Colon Carcinoma Metastatic in the Brain (tissue), 2 donors: ENCODE results near the genes OR1I1, BRD4 and WIZ.

DNA sequence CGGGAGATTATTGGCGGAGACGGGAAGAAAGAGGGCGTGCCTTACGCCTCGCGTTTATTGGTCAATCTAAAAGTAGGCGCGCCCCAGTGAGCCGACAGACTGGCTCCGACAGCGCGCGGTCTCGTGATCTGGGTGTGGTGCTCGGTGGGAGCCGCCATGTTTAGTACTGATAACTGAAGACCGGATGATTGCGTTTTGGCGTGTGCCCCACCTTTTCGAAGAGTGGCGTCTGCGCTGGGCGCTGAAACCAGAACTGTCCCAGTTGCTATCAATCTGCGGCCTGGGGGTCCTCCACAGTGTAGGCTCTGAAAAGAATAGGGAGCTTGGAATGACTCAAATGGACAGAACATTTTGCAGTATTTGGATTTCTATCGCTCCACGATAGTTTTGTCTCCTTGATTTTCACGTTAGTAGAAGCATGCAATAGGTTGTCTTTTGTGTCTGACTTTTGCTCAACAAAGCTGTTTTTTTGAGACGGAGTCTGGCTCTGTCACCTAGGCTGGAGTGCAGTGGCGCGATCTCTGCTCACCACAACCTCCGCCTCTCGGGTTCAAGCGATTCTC is 393 bp upstream of the DDX39A start:
- PRO-cap, 2 experiments, result peak in 2 of 2 experiments; most common plus-strand start position 124 of the sequence (in 1)

- PRO-cap, 2 experiments, result no peak in any of the 2 experiments
Measured at GRCh38 chr19:14439969-14440732, 7.0 kb downstream of the PKN1 start.

DNA sequence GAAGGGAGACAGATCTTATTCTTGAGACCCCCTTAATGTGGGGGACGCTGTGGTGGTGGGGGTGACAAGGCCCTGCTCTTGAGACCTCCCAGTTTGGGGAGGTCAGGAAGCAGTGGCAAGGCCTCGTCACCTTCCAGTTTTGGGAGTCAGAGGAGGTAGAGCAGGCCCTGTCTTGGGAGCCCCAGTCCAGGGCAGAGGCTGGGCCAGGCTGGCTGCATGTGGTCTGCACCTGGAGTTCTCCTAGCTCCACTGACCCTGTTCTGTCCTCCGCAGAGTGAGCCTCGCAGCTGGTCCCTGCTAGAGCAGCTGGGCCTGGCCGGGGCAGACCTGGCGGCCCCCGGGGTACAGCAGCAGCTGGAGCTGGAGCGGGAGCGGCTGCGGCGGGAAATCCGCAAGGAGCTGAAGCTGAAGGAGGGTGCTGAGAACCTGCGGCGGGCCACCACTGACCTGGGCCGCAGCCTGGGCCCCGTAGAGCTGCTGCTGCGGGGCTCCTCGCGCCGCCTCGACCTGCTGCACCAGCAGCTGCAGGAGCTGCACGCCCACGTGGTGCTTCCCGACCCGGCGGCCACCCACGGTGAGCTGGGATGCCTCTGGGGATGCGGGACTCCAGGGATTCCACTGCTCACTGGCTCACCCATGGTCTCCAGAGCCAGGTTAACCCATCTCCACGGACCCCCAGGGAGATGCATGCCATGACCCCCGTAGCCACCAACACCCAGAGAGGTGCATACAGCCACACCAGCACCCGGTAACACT is 7.9 kb downstream of the PKN1 start:
- PRO-cap, 2 experiments, result no peak in any of the 2 experiments

DNA sequence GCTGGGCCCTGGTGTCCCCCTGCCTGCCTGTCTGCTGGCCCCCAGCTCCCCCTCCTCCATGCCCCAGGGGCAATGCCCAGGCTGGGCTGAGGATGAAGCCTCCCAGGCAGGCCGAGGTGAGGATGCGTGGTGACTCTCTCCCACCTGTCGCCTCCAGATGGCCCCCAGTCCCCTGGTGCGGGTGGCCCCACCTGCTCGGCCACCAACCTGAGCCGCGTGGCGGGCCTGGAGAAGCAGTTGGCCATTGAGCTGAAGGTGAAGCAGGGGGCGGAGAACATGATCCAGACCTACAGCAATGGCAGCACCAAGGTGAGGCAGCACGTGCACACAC is 10.2 kb downstream of the PKN1 start:
- PRO-cap, 2 experiments, result no peak in any of the 2 experiments

- PRO-cap, 2 experiments, result no peak in any of the 2 experiments
Measured at GRCh38 chr19:14514059-14514457, 4.1 kb downstream of the DNAJB1 start.

- PRO-cap, 2 experiments, result peak in 2 of 2 experiments; most common plus-strand start chr19:14520256 (in 1); most common minus-strand start chr19:14520031 (in 1)
Measured at GRCh38 chr19:14519746-14520372, 1.7 kb upstream of the DNAJB1 start.

DNA sequence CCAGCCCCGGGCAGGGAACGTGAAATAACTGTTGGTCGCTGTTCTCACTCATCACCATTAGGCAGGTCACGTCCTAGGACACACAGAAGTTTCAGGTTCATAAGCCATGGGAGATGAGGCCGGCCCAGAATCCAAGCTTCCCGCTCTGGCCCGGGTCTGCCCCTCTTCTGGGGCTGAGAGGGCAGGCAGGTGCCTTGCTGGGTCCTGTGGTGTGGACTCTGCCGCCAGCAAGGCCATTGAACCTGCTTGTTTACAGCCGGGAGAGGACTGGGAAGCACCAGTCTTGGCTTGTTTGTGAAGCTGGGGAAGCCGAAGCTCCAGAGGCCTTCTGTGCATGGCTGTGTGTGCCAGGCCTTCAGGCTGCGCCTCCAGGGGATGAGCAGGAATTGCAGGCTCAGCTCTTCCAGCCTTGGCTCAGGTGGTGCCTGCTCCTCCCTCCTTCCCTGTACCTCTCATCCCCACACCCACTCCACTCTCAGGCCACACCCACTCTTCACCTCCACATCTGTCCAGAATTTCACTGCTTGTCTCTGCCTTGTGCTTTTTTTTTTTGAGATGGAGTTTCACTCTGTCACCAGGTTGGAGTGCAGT is 17.5 kb downstream of the NDUFB7 start:
- PRO-cap, 2 experiments, result no peak in any of the 2 experiments

DNA sequence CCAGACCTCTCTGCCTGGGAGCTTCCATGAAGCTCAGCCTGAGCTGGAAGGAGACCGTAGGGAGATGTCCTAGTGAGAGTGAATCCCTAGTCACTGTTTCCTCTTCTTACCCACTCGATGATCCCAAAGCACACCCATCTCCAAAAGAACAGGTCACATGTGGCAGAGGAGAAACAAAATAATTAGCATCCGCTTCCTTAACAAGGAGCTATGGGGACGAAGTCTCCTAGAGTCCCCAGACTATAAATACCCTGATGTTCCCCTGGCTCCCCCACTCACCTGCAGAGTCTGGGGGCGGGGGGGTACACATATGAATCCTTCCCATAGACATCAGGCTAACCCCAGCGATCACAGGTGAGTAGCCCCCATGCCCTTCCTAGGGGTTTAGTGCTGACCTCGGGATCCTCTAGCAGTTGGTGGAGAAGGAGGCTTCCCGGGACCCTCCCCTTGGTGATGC is at the start of gene OR1I1:
Gene OR1I1, plus strand, starts transcription at position 289 of the 457 bp plus-strand sequence.
- PRO-cap, 2 experiments, result no peak in any of the 2 experiments

DNA sequence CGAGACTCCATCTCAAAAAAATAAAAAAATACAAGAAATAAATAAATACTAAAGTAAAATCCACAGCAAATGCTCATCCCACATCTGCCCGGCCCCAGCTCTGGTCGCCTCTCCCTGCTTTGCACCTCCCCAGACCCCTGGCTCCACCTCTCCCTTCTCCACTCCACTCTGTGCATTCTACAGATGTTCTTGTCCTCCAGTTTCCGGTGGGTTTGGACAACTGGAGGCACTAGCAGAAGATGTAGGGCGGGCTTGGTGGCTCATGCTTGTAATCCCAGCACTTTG is 12.3 kb downstream of the EPHX3 start:
- PRO-cap, 2 experiments, result no peak in any of the 2 experiments

- PRO-cap, 2 experiments, result no peak in any of the 2 experiments
Measured at GRCh38 chr19:15231822-15232335, 369 bp downstream of the EPHX3 start.

- PRO-cap, 2 experiments, result no peak in any of the 2 experiments
Measured at GRCh38 chr19:15243219-15243776, 11.1 kb upstream of the EPHX3 start.

DNA sequence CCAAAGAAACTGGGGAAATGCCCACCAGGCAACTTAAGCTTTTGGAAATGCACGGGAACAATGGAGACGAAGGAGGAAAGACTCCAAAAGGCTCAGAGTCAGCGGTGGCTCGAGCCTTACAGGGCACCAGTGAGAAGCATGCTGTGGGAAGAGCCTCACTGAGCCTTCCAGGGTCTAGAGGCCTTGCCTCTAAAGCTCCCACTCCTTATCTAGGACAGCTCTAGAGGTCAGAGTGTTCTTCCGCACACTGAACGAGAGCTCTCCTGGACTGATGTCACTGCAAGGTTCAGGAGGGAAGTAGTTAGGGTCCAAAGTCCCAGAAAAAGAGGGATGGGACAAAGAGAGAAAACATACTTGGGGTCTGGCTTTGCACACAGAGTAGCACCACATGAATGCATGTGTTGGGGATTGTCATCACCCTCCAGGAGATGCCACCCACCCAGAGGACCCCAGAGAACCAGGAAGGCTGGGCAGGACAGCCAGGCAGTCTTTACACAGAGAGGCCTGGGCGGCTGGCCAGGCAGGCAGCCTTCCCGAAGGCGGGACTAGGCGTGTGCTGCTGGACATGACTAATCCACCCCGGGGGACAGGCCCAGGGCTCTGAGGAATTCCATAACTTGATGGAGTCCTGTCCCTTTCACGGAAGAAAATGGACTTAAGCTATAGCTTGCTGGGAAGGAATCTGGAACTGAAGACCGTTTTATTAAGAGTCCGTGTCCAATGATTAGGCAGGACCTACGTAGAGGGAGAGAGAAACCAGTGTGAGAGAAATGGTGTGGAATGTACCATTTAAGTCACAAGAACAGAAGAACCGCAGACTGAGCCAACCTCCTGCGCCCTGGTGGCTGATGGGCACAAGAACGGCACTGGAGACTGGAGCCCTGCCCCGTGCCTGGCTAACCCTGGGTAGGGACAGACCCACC is 16.6 kb upstream of the EPHX3 start:
- PRO-cap, 2 experiments, result no peak in any of the 2 experiments

- PRO-cap, 2 experiments, result no peak in any of the 2 experiments
Measured at GRCh38 chr19:15251473-15252375, 19.5 kb upstream of the EPHX3 start.

GRCh38 chr19:15279860-15280526 is 47.7 kb upstream of the EPHX3 start:
- PRO-cap, 2 experiments, result no peak in any of the 2 experiments

DNA sequence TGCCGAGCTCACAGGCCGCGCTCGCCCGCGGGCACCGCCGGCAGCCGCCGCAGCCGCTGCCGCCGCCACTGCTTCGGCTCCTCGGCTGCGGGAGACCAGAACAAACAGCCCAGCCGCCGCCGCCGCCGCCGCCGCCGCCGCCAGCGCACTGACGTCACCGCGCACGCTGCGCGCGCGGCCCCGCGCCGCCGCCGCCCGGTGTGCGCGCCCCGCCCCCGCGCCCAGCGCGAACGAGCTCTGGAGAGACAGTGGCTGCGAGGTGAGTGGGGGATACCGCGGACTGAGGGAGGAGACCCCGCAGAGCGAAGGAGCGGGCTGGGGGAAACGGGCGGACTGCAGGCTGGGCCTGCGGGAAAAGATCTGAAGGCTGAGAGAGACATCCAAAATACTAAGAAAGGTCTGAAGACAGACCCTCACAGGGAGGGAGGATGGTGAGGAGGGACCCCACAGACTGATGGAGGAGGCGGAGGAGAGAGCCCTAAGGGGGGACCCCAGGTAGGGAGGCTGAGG is at the start of gene BRD4:
Gene BRD4, minus strand, starts transcription at position 150 of the 510 bp plus-strand sequence.
- PRO-cap, 2 experiments, result peak in 2 of 2 experiments; most common plus-strand start position 224 of the sequence (in 1); most common minus-strand start position 87 of the sequence (in 2)

GRCh38 chr19:15380278-15380737 is 721 bp upstream of the AKAP8 start:
- PRO-cap, 2 experiments, result peak in 2 of 2 experiments; most common plus-strand start chr19:15380556 (in 1); most common minus-strand start chr19:15380397 (in 2)

DNA sequence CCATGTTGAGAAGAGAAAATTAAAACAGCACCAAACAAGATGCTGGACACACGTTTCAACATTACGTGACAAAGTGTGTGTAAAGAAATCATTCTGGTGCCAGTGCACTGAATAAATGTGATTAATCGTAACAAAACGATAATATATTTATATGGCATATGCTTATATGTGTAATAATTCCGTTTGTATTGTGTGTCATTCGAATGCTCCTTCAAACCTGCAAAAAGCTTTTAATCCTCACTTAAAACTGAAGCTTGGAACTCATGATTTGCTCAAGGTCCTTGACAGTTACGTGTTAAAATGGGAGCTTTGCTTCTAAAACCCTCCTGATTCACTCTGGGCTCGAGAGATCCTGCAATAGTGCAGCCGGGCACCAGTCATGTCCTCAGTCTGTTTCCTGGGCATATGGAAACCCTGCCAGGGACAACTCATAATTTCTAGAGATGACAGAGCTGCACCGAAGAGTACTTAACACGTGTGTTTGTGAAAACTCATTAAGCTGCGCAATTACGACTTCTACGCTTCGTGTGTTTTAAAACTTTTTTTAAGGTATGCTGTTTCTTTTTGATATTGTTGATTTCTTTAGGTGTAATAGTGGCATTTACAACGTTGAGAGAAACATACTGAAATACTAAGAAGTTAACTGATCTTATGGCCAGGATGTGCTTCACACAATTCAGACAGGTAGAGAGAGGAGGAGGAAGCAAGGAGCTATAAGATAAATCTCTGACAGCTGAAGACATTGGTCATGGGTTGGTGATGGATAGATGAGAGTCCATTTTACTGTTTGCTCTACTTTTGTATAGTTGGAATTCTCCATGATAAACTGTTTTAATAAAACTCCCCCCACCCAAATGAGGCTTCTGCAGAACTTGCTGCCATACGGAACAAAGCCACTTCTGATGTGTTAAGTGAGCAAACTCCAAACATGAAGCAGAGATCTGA is 936 bp upstream of the AKAP8L start:
- PRO-cap, 2 experiments, result no peak in any of the 2 experiments

DNA sequence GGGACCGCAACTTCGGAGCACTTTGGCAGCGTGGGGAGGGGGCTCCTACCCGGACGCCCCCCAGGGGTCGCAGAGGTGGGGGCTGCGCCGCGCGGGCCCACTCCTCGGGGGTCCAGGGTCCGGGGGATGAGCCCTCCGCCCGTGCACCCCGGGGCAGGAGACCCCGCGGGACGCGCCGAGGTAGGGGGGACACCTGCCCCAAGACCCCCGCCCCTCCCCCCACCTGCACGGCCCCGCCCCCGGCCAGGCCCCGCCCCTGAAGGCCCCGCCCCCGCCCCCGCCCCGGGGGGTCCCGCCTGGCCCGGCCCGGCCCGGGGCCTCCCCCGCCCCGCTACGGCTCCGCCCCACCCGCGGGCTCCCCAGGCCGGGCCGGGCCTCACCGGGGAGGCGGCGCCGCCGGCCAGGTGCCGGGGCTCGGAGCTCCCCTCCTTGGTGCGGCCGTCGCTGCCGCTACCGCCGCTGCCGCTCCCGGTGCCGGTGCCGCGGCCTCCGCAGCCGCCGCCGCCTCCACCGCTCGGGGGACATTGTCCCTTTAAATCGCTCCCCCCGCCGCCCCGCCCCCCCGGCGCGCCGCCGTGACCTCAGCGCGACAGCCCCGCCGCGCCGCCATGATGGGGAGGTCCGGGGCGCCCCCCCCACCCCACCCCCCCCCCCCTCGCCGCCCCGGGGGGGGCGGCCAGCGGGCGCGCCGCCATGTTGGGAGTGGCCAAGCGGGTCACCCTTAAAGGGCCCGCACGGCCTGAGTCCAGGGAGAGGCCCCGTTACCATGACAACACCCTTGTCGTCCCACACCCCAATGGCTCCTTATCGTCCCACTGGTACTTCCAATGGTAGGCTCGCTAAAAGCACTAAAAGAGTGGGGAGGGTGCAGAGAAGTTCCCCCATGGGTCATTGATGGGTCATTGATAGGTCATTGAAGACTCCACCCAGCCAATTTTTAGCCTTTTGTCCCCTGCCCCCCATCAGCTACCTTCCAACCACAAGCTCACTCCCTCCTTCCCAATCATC is at the start of gene WIZ:
Gene WIZ, minus strand, starts transcription at position 539 of the 1,008 bp plus-strand sequence.
- PRO-cap, 2 experiments, result peak in 2 of 2 experiments; most common minus-strand start position 526 of the sequence (in 1)

GRCh38 chr19:15509120-15509622 is 846 bp downstream of the CYP4F22 start:
- PRO-cap, 2 experiments, result no peak in any of the 2 experiments

DNA sequence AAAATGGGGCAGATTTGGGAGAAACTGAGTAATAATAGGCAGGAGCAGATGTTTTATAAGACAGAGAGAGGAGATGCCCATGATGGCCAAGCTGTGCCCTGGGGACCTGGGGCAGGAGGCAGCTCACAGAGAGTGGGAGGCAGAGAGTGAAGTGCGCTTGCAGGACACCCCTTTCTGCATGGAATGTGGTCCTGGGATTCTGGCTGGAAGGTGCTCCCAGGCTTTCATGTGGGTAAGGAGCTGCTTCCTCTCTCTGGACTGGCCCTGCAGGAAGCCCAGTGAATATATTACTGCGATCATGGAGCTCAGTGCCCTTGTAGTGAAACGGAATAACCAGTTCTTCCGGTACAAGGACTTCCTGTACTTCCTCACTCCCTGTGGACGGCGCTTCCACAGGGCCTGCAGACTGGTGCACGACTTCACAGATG is 7.8 kb downstream of the CYP4F8 start:
- PRO-cap, 2 experiments, result peak in 2 of 2 experiments; most common minus-strand start position 260 of the sequence (in 2)